OVCAR3 (cell line): ENCODE measurements around the genes PPP2R2D and JAKMIP3.

GRCh38 chr10:129023132-129023606 lies 443.9 kb upstream of the MGMT start:
- RRBS: no CpG with 5 or more reads among the region's 7 CpGs

- RRBS: 98% methylated on average over 2 of the region's 15 CpGs
Observed at GRCh38 chr10:129624246-129624946, 157.4 kb downstream of the MGMT start.

DNA sequence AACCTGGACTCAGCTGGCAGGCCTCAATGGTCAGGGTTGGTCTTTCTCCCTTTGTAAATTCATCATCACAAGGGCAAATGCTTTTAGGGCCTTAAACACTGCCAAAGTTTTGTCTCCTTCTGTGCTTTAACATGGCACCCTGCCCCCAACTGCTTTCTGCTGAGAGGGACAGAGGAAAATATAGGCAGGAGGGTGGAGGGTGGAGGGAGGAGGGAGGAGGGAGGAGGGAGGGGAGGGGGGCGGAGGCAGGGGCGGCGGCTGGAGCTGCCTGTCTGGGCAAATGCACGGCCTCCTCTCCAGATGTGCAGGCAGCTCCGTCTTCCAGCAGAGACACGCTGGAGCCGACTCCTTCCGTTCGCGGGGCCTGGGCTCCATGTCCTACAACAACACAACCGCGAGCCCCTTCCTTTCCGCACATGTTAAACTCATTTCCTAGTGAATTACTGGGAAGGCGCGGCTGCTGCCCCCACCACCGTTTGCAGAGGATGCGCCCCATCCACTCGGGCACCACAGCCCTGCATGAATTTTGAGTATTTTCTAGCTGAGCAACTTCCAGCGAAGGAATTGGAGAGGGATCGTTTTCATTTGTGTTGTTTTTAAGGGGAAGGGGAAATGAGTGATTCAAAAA lies 14.2 kb downstream of the EBF3 start:
- RRBS: no CpG with 5 or more reads among the region's 20 CpGs

DNA sequence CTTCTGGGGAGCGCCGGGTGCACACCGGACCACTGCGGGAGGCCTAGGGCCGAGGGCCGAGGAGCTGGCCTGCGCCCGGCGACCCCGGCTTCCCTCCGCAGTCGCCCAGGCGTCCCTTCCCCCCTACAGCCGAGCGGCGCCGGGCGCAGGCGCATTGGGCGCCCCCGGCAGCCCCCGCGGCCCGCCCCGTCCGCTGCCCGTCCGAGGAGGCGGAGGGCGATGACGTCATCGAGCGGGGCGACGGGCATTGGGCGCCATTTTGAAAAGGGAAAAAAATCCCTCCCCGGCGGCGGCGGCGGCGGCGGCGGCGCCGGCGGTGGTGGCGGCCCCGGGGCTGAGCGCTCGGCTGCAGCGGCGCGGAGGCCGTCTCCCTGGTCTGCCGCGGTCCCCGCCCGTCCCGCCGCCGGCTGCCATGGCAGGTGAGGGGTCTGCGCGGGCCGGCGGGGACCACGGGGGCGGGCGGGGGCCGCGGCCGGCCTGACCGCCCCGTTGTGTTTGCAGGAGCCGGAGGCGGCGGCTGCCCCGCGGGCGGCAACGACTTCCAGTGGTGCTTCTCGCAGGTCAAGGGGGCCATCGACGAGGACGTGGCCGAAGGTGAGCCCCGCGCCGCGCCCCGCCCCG lies at the start of gene PPP2R2D:
Gene PPP2R2D (plus strand): TSS at position 272 of the 621 bp plus-strand sequence.
- RRBS: no CpG with 5 or more reads among the region's 92 CpGs

DNA sequence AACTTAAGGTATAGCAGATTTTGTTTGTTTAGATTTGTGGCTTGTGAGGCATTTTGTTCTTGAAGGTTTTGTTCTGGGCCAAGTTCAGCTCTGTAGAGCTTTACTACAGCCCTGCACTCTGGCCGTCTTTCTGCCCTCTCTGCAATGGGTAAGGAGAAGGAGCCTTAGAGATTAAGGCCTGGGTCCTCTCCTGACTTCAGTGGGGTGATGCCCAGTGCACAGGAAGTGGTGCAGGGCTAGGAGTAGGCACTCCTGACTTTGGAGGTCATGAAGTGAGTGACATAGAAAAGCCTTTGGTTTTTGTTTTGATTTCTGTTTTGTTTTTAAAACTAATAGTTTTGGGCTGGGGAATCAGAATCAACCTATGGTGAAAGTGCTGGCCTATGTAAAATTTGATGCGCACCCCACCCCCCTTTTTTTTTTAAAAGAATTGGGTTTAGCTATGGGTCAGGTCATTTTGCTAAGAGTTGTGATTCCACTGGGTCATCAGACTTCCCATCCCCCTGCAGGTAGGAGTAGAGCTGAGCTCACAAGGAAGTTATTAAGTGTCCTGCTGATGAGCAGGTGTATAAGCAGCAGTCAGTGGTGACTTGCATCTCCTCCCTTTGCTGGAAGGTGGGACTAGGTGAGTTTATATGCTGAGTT lies 3.9 kb downstream of the PPP2R2D start:
- RRBS: no CpG with 5 or more reads among the region's 2 CpGs

DNA sequence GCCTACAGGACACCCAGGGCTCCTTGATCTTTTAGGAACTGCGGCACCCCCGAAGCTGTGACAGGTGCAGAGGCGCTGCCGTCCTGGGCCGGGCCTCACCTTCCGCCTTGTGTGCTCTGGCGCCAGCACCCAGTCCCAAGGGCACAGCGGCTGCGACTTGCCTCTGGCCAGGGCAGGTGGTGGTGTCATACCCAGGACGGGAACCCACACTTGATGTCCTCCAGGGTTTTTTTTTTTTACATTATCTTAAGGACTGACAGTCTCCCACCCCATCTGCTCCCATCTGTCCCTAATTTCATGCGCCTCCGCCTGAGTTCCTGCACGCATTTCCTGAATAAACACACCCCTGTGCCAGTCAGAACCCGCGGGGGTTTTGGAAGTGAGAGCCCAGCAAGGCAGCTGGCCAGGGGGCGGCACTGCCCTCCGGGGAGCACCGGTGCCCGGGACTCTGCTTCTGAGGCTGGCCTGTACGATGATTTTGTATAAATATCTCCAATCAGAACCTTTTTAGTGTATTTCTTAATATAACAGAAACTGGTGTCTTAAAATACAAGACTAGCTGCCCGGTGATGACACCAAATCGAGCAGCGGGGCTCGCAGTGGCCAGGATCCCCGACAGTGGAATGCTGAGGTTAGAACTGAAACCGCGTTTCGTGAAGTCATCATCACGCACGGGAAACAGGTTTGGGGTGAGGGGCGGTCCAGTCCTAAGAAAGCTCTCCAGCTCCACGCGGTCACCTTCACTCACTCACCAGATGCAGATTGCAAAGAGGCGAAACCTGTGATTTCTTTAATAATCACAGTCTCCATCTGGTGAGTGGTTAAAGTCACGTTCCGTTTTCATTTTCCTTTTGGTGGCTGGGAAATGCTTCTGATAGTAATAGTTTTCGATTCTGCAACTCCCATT lies 19.9 kb downstream of the BNIP3 start:
- RRBS: 80% methylated on average over 2 of the region's 37 CpGs

GRCh38 chr10:131980497-131981175 lies 1.1 kb downstream of the BNIP3 start:
- RRBS: no CpG with 5 or more reads among the region's 27 CpGs

GRCh38 chr10:131997332-131998304 lies 15.9 kb upstream of the BNIP3 start:
- RRBS: no CpG with 5 or more reads among the region's 21 CpGs

- RRBS: 34% methylated on average over 8 of the region's 58 CpGs
Observed at GRCh38 chr10:132065010-132066241, at the start of gene JAKMIP3. TSS of gene JAKMIP3 (plus strand) at chr10:132065946.

DNA sequence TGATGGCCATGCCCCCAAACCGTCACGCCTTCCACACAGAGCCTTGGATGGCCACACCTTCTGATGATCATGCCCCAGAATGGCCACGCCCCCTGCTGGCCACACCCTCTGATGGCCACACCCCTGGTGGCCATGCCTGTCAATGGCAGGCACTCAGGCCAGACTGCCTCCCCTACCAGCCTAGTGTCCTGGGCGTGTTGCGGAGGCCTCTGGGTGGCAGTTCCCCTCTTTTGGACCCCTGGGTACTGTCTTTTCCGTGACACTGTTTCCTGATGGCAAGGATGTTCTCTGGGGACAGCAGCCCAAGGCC lies 23.2 kb upstream of the DPYSL4 start:
- RRBS: no CpG with 5 or more reads among the region's 6 CpGs

DNA sequence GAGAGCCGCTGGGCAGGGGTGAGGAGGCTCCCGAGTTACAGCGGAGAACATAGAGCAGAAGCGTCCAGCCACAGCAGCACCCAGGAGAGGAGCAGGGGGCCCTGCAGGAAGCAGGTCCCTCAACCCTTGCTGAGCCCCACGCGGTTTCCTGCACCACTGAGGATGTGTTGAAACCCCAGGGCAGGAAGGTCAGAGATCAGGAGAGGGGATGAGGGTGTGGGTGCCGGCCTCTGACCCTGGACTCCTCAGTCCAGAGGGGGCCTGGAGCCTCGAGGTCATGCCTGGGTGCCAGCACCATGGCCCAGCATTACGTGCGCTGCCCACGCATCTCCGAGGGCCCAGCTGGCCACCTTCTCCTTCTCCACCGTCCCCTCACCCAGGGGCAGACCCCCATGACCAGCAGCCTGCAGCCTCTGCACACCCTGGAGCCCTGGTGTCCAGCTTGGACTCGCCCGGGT lies 52.2 kb downstream of the STK32C start:
- RRBS: no CpG with 5 or more reads among the region's 15 CpGs

- RRBS: no CpG with 5 or more reads among the region's 16 CpGs
Observed at GRCh38 chr10:132334954-132336122, 3.3 kb downstream of the LRRC27 start.

DNA sequence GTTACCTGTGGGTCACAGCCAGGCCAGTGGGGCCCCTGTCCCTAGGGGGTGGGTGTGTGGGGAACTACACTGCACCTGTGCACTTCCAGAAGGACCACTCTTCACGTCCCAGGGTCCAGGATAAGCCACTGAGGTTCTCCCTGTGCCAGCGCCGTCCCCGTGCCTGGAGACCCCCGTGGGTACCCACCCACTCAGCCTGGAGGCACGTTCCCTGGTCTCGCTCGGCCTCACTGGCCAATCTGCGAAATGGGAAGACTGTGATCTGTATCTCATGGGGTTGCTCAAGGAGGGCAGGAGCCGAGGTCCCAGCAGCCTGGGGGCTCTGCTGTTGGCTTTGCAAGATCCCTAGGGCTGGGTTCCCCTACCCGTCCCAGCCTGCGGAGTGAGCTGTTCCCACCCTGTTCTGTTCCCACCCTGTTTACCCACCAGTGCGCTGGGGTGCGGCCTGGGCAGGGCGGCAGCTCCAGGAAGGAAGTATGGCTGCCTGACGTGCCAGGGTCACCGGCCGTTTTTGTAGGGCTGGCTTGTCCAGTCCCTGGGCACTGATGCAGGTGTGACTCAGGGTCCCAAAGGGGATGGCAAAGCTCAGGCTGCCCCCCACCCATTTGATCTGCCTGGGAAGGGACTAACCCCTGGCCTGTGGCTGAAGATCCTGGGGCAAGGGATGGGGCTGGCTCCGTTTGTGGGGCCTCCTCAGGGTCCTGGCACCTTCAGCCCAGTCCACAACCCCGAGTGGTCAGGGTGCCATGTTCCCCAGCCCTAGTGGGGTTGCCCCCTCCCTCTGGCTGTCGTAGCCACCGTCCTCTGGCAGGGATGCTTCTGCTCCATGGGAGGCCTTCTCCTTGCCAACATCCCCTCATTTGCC lies 4.8 kb downstream of the PWWP2B start:
- RRBS: no CpG with 5 or more reads among the region's 22 CpGs

GRCh38 chr10:132410704-132411022 lies 13.7 kb downstream of the PWWP2B start:
- RRBS: no CpG with 5 or more reads among the region's 11 CpGs

DNA sequence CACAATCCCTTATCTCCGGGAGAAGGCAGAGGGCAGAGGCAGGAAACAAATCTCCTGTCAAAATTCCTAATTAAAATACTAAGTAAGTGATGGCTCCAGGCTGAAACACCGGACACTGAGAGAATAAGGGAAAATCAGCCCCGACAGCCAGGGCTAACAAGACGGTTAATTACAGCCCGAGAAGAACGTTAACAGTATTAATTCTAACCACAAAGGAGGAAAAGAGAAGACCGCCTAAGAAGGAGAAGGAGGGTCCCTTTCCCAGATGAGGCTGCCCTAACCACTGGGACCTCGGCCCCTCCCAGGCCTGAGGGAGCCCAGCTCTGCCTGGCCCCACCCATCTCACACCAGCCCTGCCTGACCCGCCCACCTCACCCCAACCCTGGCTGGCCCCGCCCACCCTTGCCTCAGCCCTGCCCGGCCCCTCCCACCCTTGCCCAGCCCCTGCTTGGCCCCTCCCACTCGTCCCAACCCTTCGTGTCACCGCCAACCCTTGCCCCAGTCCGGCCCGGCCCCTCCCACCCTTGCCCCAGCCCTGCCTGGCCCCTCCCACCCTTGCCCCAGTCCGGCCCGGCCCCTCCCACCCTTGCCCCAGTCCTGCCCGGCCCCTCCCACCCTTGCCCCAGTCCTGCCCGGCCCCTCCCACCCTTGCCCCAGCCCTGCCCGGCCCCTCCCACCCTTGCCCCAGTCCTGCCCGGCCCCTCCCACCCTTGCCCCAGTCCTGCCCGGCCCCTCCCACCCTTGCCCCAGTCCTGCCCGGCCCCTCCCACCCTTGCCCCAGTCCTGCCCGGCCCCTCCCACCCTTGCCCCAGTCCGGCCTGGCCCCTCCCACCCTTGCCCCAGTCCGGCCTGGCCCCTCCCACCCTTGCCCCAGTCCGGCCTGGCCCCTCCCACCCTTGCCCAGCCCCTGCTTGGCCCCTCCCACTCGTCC lies 51.5 kb downstream of the PWWP2B start:
- RRBS: 17% methylated on average over 9 of the region's 29 CpGs

DNA sequence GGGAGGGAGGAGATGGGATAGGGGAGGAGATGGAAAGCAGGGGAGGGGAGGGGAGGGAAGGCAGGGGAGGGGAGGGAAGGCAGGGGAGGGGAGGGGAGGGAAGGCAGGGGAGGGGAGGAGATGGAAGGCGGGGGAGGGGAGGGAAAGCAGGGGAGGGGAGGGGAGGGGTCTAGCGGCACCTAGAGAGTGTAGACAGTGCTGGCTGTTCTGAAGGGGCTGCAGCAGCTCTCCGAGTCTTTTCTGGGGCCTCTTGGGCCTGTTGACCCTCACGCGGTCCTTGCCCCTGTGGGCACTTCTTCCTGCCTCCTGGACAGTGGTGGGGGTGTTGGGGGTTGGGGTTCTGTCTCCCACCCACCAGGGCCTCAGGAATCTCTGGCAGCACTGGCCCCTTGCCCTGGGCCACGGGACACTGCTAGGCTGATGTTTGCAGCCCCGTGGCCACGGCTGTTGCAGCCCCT lies 69.0 kb upstream of the INPP5A start:
- RRBS: no CpG with 5 or more reads among the region's 8 CpGs

DNA sequence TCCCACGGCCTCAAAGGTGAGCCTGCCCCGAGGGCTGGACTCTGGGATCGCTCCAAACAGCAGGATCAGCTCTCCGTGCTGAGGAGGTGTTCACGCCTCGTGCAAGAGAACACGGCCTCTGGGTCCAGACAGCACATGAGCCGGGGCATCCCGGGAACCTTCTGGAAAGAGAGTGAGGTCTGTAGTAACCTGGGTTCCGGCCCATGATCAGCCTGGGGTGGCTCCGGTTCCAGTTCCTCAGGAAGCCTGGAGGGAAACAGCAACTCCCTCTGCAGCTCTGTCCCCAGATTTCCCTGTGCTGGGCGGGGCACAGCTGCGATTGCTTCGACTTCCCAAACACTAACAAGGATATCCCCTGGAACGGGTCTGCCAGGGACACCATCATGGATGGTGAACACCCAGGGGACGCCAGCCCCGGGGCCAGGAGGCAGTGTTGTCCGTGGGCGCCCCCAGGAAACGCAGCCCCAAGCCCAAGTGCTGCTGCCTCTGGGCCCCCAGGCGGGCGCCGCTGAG lies 18.0 kb upstream of the INPP5A start:
- RRBS: no CpG with 5 or more reads among the region's 23 CpGs

DNA sequence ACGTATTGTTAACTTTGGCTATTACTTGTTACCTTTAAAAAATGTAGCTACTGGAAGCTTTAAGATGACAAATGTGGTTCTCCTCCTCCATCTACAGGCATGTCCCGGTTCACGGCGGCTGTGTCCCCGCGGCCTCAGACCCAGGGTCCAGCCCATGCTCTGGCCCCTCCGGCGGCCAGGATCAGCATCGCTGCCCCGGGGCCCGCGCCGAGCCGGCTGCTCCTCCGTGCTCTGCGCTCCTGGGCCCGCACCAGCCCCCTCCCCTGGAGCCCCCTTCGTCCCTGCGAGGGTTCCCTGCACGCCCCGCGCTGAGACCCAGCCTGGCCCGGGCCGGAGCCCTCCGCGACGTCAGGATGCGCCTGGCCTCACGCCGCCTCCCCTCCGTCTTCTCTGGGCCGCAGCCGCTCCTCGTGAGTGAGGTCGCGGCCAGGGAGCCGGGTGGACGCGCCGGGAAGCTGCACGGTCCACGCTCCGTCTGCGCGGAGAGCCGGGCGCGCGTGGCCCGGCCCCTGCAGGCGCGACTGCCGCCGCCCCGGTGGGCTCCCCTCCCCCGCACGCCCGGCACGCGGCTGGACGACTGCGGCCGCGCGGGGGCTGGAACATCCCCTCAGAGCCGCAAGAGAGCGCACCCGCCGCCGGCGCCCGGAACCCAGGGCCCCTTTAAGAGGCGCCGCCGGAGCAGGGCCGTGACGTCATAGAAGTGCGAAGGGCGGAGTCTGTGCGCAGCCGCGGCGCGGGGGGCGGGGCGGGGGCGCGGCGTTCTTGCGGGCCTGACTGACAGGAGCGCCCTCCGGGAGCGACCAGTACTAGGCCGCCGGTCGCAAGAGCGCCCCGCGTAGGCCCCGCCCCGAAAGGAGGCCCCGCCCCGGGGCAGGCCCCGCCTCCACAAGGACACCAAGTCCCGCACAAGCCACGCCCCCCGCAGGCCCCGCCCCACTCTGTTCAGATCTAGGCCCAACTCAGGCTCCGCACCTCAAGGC lies 603 bp upstream of the INPP5A start:
- RRBS: 5% methylated on average over 57 of the region's 109 CpGs

GRCh38 chr10:132555186-132556077 lies 17.8 kb downstream of the INPP5A start:
- RRBS: no CpG with 5 or more reads among the region's 28 CpGs

DNA sequence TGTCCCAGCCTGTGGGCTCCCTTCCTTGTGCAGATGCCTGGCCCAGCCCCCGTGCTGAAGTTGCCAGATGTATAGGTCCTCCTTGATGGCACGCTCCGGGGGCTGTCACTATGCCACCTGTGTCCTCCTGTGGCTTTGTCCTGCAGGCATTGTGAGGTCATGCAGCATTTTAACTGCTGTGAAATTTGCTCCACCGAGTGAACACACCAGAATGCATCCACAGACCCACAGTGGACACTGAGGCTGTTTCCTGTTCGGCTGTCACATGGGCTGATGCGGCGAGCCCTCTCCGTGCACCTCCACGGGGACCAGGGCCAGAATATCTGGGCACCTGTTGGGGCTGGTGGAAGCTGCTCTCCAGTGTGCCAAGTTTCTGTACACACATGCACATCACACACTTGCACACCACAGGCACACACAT lies 18.5 kb downstream of the INPP5A start:
- RRBS: no CpG with 5 or more reads among the region's 9 CpGs